ENCODE measurements around the gene EML4.

GRCh38 chr2:39321678-39322763, 115.1 kb downstream of the MAP4K3 start:
- RRBS = no CpG with 5 or more reads among the region's 12 CpGs

GRCh38 chr2:39335472-39336024, 101.5 kb downstream of the MAP4K3 start:
- RRBS = no CpG with 5 or more reads among the region's 2 CpGs

- RRBS = no CpG with 5 or more reads among the region's 11 CpGs
Measured at GRCh38 chr2:39435036-39435589, 2.0 kb downstream of the MAP4K3 start.

DNA sequence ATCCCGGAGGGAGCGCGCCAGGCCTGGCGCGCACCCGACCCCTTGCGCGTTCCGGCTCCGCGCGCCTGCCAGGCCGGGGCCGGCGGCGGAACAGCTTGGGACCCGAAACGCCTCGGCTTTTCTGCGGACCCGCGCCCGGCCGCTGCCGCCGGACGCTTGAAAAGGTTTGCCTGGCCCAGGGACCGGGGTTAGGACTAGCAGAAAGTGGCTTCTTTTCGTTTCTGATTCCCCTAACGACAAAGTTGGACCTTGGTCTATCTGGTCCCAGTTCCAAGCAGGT, 227 bp upstream of the MAP4K3 start:
- RRBS = 2% methylated on average over 16 of the region's 30 CpGs

- RRBS = no CpG with 5 or more reads among the region's 9 CpGs
Measured at GRCh38 chr2:39494622-39495321, 57.7 kb upstream of the MAP4K3 start.

- RRBS = no CpG with 5 or more reads among the region's 9 CpGs
Measured at GRCh38 chr2:40367290-40368091, 84.4 kb downstream of the SLC8A1 start.

GRCh38 chr2:40534582-40535202, 82.8 kb upstream of the SLC8A1 start:
- RRBS = no CpG with 5 or more reads among the region's 6 CpGs

GRCh38 chr2:41610446-41610998, 437.3 kb upstream of the PKDCC start:
- RRBS = no CpG with 5 or more reads among the region's 4 CpGs

DNA sequence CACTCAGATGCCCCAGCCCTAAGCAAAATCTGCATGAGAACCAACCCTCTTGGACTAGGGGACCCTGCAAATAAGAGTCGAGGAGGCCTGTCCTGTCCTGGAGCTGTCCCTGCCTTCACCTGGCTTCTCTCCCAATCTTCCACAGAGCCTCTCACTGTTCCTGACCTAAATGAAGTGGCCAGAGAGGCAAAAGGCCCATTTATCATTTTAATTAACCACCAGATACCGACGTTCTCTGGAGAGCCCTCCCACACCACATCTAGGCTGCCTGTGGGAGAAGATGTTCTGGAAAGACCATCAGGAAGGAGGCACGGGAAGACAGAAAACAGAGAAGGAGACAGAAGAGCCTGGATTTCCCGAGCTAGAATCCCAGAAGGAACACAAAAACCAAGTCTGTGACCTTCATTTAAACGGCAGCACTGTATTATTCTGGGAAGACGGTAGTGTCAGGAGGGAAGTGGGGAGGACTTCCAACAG, 120.6 kb upstream of the PKDCC start:
- RRBS = no CpG with 5 or more reads among the region's 7 CpGs

DNA sequence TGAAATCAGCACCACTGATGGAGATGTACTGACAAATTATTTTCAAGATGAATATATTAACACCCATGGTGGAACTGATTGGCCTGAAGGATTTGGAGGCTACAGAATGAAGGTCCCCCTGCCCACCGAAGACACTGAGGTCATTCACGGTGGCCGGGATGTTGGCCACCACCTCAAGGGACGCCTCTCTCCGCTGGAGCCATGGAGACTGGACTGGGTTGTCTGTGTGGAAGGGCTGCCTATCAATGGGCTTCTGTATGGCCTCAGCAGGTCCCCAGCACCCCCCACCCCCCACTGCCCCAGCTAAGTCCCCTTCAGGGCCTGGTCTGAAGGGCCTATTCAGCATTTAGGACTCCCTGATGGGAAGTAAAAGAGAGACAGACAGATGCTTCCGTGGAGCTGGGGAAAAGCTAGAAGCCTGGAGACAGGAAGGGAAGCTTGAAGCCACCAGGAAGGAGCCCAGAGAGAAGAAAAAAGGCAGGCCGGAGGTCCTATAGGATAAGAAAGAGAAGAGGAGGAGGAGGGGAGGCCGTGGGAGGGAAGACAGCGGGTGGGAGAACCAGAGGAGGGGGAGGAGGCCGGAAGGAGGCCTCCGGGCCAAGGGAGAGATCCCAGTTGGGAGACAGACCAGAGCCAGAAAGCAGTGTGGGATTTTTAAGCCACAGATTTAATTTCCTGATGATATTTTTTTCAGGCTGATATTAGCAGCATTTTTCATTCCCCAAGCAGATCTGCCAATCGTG, 107.2 kb upstream of the PKDCC start:
- RRBS = 11% methylated on average over 1 of the region's 12 CpGs

DNA sequence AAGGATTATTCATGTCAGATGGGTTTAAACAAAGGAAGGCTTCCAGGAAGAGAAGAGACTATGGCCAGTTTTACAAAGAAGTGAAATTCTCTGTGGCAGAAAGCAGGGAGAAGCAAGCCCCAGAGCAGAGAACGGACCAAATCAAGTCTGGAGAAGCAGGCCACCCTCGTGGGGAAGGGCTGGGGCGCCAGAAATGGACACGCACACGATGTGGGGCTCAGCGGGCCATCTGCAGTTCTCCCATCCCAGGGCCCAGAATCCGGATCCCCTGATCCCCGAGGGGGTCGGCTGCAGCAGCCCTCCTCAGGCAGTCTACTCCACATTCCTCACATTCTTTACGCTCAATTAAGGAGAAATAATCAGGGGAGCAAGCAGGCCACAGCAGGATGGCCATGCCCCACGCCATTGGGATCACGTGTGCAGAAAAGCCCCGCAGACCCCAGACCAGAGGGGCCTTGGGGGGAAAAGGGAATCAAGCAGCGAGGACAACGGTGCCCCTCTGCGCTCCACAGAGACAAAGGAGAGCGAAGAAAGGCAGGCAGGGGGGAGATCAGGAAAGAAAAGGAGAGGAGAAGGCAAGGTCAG, 17.7 kb upstream of the PKDCC start:
- RRBS = no CpG with 5 or more reads among the region's 17 CpGs

DNA sequence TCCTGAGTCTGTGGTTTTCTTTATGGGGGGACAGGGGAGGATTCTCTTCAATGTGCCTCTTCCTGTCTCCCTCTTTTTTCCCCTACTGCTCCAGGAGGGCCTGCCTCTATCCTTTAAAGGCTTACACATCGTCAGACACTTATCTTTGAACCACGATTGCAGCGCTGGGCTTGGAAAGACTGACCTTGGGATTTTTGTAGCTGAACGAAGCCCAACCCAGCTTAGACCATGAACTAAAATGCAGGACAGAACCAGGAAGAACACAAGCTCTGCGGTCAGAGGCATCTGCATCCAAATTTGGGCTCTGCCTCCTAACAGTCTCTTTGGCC, 7.0 kb upstream of the PKDCC start:
- RRBS = no CpG with 5 or more reads among the region's 5 CpGs

- RRBS = no CpG with 5 or more reads among the region's 5 CpGs
Measured at GRCh38 chr2:42078585-42079055, 30.8 kb downstream of the PKDCC start.

GRCh38 chr2:42105193-42106001, 57.6 kb downstream of the PKDCC start:
- RRBS = no CpG with 5 or more reads among the region's 11 CpGs

- RRBS = no CpG with 5 or more reads among the region's 8 CpGs
Measured at GRCh38 chr2:42142779-42143419, 26.3 kb upstream of the EML4 start.

- RRBS = under 1% methylated on average over 23 of the region's 97 CpGs
Measured at GRCh38 chr2:42168934-42169958, at the start of gene EML4. EML4 (plus strand) TSS chr2:42169353.

- RRBS = no CpG with 5 or more reads among the region's 4 CpGs
Measured at GRCh38 chr2:42191227-42191790, 22.2 kb downstream of the EML4 start.

GRCh38 chr2:42267140-42267768, 93.8 kb downstream of the COX7A2L start:
- RRBS = no CpG with 5 or more reads among the region's 1 CpG

DNA sequence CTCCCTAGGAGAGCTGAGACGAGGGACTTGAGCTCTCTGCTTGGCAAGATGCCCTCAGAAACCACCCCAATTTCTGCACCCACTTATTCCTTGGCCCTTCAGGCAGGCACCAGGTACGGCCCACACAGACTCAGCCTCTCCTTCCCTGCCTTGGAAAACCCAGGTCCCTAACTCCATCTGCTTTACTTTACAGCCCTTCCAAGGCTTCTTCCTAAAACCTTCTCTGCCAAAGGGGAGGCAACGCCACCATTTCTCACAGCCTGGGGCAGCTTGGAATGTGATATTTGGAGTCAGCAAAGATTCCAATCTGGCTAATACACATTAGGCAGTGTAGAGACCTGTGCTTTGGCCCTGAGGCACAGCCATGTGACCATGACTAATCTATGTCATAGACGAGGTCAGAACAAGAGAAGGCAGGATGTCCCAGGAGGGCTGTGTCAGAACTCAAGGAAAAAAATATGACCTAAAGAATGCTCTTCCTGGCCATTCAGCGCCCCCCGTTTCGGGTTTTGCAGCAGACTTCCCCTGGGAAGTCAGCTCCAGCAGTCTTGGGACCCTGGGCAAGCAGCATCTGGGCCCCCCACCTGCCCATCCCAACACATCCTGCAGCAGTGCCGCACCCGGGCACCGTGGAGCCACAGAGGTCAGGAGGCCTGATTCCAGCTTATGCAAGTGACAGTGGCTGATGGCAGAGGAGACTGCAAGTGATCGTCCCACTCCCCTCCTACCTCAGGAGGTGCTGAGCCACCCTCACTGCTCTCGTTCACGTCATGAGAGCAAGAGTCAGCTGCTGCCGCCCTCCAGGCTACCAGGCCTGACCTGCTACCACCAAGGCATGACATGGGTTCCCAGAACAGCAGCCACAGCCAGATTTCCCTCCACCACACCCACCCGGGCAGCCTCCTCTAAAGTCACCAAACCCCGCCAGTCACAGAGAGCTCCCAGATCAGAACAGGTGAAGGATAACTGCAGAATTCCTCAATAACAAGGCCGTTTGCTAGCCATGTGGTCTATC, 18.4 kb downstream of the COX7A2L start:
- RRBS = no CpG with 5 or more reads among the region's 17 CpGs

DNA sequence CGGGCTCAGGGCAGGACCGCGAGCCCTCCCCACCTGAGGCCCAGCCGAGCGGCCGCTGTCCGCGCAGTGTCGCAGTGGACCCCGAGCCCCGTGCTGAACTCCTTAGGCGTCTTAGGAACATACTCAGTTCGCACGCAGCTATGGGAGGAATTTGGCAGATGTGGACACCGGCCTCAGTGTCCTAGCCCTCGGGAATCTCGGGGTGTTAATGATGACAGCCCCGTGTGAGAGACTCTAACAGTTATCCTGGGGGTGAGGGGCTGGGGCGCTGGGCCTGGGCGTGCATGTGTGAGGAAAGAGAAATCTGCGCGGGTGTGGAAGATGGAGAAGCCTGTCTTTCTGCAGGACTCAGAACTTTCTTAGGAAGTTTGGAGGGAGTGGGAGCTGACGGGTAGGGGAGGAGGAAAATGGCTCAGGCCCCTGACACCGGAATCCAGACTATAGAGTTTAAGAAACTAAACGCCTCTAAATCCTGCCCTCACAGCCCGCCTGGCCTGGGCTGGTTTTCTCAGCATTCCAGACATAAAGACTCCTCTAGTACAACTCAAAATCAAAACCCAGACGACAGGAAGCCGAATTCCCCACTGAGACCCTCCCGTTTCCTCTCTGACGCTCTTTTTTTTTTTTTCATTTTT, 969 bp upstream of the HAAO start:
- RRBS = 10% methylated on average over 1 of the region's 30 CpGs

Data from aortic smooth muscle cell (primary cell).